RPMI7951 (cell line): ENCODE measurements around the genes RSPH3 and PLG.

DNA sequence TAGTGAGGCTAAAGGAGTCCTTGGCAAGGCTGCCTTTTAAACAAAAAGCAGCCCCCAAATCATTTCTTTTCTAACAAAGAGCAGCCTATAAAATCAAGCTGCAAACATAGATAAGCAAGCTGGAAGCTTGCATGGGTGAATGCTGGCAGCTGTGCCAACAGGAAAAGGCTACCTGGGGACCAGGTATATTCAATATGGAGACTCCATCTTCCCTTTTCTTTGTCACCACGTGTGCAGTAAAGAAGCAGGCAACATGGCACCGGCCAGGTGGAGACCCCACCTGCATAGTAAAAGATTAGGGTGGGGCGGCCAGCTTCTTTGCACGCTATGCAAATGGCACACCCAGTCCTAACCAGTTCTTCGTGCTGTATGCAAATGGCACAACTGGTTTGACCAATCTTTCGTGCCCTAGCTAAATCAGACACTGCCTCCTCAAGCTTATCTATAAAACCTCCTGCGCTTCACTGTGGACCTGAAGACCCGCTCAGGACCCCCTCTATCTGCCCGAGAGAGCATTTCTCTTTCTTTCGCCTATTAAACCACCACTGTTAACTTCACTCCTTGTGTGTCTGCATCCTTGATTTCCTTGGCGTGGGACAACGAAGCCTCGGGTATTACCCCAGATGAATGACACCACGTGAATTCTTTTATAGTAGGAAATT, 88.7 kb upstream of the EZR start:
- RAMPAGE, long total RNA: no peak

DNA sequence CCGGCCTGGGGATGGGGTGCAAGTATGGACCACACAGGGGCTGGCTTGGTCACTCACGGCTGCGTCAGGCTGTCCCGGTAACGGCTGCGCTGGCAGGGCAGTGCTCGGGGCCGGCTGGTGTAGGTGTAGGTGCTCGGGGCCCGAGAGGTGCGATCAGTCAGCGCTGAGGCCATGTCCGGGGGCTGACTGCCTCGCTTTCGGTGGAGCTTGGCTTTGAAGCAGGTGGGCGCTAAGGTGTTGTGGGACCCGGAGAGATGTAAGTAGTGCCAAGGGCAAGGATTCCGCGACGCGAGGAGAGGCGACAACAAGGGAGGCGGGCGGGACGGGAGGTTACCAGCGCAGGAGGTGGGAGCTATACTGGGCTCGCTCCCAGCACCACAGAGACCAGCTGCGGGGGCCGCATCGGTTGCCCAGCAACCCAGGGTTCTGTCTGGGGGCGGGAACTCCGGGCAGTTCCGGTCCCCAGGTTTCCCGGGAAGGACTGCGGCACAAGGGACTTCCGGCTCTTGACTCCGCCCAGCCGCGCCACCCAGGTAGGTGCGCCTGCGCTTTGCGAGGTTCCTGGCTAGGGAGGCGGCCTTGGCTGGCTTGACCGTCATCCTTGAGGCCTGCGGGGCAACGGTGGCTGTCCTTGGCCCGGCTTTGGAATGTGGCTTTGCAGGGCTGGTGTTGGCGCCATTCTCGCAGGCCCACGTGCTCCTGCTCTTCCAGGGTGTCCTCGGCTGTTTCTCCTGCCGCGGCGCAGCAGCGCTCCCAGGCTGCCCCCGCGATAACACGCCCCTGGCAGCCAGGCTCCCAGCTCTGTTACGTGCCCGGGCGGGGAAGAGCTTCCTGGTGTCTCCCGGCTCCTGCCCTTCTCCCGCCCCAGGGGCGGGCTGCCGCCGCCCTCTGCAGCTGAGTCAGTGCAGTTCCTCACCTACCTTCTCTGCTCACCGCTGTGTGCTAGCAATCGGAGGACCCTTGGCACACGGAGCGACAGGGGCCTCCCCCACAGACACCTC, at the start of gene RSPH3:
RSPH3 (minus strand) TSS at position 825 of the 1,001 bp plus-strand sequence.
- RAMPAGE, long total RNA: no peak

GRCh38 chr6:159000379-159000628, 302 bp upstream of the RSPH3 start:
- RAMPAGE, long total RNA: no peak

DNA sequence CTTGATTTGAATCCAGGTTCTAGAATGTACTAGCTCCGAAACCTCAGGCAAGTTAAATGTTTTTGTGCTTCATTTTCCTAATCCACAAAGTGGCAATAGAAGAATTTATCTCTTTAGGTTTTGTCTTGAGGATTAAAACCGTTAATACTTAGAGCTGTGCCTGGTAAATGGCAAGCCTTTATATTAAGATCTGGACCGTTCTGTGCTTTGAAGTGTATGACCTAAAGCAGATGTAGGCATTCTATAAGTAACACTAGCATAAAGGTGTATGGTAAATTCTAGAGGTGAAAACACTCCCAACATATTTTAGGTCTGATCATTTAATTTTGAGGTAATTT, 596 bp upstream of the RSPH3 start:
- RAMPAGE, long total RNA: no peak

DNA sequence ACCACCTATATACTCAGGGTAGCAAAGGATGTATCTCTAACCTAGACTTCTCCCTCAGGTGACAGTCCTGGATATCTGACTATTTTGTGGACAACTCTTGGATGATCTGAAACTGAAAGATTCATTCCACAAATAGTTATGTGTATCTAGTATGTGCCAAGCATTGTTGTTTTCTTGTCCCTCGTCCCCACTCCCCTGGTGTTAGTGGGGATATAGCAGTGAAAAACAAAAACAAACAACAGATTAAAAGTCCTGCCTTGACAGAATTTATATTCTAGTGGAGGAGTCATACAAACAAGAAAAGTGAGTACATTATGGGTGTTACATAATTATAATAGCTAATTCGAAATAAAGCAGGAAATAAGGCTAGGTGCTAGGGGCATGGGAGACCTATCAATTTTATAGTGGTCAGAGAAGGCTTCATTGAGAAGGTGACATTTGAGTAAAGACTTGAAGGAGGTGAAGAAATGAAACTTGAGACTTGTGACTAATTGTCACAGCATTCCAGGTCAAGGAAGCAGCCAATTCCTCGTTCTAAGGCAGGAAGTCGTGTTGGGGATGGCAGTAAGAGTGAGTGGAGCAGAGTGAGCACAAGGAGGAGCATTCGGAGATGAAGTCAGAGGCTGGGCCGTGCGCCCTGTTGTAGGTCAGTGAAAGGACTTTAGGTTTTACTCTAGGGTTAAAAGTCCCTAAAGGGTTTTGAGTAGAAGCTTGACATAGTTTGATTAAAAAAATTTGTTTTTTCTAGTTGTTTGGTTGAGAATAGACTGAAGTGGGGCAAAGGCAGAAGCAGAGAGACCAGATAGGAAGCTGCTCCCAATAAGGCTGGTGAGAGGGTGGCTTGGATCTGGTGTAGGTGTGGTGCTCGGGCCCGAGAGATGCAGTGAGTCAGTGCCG, 2.3 kb upstream of the RSPH3 start:
- RAMPAGE, long total RNA: no peak

DNA sequence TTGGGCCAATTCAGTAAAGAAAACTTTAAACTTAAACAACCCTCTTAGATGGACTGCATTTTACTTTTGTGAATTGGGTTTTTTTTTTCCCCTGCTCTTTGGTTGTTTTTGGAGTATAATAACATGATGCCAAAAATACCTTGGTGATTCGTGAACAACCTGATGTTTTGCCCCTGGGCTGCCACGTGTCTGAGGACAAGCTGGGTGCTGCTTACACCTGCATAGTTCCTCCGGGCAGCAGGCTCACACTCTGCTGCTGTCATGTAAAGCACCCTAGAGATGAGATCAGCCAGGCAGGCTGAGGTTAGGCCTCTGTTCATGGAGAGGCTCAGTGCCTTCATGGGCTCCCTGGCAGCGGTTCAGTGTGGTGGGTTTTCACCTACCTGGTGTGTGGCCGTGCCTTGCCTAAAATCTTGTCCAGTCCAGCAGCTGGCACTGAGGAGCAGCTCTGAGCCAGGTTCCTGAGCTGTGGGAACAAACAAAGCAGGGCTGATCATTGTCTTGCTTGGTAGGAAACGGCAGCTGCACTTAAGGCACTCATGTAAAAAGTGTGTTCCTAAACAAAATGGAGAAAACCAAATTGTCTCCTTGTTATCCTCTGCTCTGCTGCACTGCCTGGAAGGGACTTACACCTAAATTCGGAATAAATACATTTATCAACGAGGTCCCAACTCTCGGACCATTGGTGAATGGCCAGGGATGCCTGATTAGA, 60.2 kb upstream of the TAGAP start:
- RAMPAGE, long total RNA: no peak

- RAMPAGE, long total RNA: no peak
These were observed 1.2 kb downstream of the SOD2 start for GRCh38 chr6:159691815-159692257.

DNA sequence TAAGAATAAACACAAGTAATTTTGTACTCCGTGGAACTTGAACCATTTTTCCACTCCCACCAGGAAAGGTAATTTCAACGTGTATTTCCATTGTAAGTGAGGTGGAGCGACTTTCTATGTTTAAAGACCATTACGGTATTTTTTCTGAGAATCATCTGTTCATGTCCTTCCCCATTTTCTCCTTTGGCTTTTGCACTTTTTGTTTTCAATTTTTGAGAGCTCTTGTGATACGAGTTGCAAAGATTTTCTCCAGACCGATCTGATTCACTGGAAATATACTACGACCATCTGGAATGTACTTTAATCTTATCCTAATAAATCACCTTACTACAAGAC, 1.2 kb upstream of the WTAP start:
- RAMPAGE, long total RNA: no peak

GRCh38 chr6:159790652-159791703, 711 bp downstream of the MRPL18 start:
- RAMPAGE, long total RNA: no peak

GRCh38 chr6:159900170-159900537, 9.4 kb downstream of the MAS1 start:
- RAMPAGE, long total RNA: no peak

- RAMPAGE, long total RNA: no peak
These were observed 27.6 kb upstream of the SLC22A1 start for GRCh38 chr6:160093852-160094497.

GRCh38 chr6:160095708-160096138, 25.9 kb upstream of the SLC22A1 start:
- RAMPAGE, long total RNA: no peak

- RAMPAGE, long total RNA: no peak
These were observed 17.0 kb upstream of the SLC22A1 start for GRCh38 chr6:160104192-160105349.

DNA sequence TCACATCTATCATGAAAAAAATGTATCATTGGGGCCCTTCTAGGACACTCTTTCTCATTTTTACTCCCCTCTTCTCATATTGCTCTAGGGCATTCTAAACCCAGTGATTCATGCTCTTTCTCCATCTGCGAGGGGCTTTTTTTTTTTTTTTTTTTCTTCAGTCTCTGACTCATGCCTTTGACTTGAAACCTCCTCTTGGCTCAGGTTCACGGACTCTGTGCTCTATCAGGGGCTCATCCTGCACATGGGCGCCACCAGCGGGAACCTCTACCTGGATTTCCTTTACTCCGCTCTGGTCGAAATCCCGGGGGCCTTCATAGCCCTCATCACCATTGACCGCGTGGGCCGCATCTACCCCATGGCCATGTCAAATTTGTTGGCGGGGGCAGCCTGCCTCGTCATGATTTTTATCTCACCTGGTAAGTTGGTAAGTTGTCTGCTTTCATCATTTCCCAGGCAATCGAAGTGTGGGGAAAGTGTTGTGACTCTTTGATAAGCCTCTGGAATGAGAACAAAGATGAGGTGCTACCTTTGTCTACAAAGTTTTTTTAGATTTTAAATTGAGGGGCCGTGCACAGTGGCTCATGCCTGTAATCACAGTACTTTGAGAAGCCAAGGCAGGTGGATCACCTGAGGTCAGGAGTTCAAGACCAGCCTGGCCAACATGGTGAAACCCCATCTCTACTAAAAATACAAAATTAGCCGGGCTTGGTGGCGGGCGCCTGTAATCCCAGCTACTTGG, 18.0 kb downstream of the SLC22A1 start:
- RAMPAGE, long total RNA: no peak

- RAMPAGE, long total RNA: no peak
These were observed 60.0 kb downstream of the SLC22A2 start for GRCh38 chr6:160198579-160199009.

GRCh38 chr6:160254558-160255140, 4.0 kb downstream of the SLC22A2 start:
- RAMPAGE, long total RNA: no peak

- RAMPAGE, long total RNA: no peak
These were observed 83.3 kb downstream of the SLC22A3 start for GRCh38 chr6:160431430-160431890.

- RAMPAGE, long total RNA: no peak
These were observed 156.7 kb downstream of the LPA start for GRCh38 chr6:160507200-160507913.

- RAMPAGE, long total RNA: no peak
These were observed 143.8 kb downstream of the LPA start for GRCh38 chr6:160519822-160521055.

DNA sequence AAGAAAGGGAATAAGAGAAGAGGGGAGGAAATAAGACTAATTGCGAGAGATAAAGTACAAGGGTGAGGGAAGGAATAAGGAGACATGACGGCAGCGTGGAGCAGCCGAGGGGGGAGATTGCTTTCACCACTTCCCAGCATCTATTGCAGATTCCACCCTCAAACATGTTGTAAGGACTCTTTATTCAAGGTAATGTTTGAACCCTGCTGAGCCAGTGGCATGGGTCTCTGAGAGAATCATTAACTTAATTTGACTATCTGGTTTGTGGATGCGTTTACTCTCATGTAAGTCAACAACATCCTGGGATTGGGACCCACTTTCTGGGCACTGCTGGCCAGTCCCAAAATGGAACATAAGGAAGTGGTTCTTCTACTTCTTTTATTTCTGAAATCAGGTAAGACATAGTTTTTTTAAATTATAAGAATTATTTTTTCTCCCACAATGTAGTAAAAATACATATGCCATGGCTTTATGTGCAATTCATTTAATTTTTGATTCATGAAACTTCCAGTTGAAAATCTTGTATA, at the start of gene PLG:
PLG (plus strand) TSS at position 285 of the 527 bp plus-strand sequence.
- RAMPAGE, long total RNA: no peak